SJCRH30 (cell line): ENCODE measurements around a stretch of chr4.

DNA sequence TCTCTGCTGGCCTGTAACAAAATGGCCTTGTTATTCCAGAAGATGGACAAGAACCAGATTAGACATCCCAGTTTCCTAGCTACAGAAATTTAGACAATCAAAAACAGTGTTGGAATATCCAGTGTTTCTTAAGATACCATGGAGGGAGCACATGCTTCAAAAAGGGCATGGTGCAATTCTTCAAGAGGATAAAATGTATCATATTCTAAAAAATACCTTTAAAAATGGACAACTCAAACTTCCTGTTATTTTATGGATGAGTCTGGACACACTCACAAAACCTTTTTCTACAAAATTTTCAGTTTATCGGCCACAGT, 294.4 kb downstream of the FBXO8 start:
- RAMPAGE, long total RNA, result no peak

GRCh38 chr4:175992749-175993185, 72.9 kb upstream of the WDR17 start:
- RAMPAGE, long total RNA, result no peak

DNA sequence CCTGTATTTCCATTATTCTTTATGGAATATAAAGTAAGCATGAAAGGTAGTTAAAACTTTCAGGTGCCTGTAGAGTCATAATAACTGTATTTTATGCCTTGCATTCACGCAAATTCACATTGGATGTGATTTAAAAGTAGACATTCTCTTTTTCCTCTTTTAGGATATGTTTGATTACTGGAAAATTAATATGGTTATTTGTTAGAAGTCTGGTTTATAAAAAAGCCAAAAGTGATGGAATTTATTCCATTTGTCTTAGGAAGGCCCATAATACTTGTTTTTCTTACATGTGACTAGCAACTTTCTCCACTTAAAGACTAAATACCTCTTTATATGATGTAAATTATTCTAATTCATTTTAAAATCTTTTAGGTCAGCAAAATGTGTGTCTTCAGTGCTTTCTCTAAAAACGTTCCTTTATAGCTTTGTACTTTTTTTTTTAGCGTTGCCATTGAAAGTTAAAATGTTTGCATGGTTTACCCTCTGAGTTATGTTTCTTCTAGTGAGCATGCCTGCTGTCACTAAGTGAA, 8.9 kb downstream of the SPCS3 start:
- RAMPAGE, long total RNA, result no peak

DNA sequence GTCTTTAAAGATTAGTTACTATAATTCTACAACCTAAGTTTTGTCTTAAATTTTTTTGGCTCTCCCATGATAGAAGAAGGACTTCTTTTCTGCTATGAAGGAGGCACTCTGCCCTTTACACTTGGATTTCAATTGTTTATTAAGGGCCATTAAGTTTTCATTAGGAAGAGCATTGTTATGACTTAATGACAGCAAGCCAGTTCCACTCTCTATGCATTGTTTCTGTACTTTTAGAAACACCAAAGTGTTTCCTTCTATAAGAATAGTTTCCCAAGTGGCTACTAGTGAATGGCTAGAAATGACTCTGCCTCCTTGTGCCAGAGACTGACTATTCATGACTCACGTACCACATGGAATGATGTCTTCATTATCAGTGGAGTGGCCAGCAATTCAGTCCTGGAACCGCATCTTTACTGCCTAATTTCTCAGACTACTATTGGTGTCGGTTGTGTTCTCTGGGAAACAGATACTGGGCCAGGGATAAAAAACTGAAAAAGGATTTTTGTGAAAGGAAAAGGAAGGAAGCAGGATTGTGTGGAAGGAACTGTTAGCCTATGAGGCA, 218.4 kb downstream of the SPCS3 start:
- RAMPAGE, long total RNA, result no peak

DNA sequence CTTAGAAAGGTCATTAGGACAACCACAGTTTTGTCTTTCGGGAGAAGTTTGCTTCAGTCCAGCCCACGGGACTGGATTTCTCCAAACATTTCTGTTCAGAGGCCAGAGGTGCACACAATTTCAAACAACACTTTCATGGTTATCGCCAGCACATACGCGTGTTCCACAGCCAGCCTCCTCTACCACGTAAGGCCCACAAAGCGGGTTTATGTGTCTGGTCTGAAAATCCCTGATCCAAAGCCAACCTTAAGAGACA, 65.9 kb downstream of the VEGFC start:
- RAMPAGE, long total RNA, result no peak

DNA sequence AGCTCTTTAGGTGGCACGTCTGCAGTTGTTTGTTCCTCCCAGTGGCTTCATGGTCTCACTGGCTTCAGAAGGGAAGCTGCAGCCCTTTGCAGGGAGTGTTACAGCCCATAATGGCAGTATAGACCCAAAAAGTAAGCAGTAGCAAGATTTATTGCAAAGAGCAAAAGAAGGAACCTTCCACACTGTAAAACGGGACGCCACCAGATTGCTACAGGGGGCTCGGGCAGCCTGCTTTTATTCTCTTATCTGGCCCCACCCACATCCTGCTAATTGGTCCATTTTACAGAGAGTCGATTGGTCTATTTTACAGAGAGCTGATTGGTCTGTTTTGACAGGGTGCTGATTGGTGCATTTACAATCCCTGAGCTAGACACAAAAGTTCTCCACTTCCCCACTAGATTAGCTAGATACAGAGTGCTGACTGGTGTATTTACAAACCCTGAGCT, 164.1 kb upstream of the AGA start:
- RAMPAGE, long total RNA, result no peak

DNA sequence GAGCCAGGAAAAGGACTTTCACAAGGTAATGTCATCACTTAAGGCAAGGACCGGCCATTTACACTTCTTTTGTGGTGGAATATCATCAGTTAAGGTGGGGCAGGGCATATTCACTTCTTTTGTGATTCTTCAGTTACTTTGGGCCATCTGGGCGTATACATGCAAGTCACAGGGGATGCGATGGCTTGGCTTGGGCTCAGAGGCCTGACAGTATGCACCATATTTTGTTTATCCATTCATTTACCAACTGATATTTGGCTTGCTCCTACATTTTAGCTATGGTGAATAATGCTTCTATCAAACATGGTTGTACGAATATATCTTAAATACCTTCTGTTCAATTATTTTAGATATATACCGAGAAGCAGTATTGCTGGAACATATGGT, 1728.1 kb upstream of the AGA start:
- RAMPAGE, long total RNA, result no peak

DNA sequence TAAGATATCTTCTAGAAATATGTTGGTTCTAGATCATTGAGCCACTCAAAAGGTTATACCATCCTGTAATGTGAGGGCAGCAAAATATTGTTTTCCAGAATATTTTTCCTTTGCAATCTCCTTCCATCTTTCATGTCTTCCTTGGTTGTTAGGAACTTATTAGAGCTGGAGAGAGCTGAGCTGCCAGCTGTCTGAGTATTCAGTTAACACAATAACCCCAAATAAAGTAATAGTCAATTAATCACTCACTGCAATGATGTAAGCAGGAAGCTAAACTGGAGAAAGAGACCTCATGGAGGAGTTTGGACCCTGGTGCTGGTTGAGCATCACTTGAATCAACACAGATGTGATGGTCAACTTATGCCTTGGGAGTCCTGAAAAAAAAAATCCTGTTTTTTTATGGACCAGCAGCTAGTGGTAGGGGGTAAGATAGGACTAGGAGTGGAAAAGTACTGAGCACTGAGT, 2089.3 kb upstream of the TENM3 start:
- RAMPAGE, long total RNA, result no peak

GRCh38 chr4:180826999-180827472, 1416.2 kb upstream of the TENM3 start:
- RAMPAGE, long total RNA, result no peak

- RAMPAGE, long total RNA, result no peak
These were observed 98.5 kb upstream of the TENM3 start for GRCh38 chr4:182144626-182145090.

DNA sequence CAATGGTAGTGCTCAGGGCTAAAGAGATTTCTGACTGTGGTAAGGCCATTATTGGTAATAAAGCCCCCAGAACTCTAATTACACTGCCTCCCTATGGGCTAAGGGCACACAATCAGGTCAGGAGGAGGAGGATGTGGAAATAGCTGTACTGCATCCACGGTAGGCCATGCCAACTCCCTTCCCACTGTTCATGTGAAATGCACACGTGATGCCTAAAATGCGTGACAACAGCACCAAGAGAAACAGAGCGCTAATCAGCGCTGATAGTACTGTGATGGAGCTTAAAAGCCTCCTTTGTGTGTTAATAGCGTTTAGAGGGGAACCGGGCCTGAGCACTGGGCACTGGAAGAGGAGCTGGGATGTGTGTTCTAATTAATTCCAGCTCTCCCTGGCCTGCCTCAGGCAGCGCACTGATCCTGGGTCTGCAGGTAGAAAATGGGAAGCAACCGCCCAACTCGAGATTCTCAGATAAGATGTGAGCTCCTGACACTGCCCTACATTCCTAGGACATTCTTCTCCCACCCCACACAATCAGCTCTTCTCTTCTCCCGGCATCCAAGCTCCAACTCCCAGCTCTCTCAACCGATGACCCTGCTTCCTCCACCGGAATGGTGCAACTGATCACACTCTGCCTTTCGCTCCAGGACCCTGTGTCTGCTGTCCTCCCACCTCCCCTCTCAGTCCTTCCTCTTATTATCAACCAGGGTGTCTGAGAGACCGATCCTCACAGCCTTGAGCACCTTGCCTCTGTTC, 12.8 kb downstream of the DCTD start:
- RAMPAGE, long total RNA, result no peak

DNA sequence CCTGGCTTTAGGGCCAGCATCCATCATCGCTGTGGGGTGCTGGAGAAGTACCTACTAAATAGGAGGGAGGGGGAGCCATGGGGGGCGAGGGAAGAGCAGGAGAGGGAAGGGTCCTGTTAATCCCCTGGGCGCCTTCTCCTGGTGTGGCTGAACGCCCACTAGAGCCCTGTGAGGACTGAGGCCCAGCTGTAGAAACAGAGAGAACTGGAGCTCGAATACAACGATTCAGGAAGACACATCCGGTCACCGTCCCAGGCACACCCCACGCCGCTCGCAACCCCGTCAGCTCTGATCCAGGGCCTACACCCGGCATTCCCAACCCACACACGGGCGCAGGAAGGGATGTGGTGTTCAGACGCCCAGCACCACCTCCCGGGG, 525 bp downstream of the DCTD start:
- RAMPAGE, long total RNA, result no peak

DNA sequence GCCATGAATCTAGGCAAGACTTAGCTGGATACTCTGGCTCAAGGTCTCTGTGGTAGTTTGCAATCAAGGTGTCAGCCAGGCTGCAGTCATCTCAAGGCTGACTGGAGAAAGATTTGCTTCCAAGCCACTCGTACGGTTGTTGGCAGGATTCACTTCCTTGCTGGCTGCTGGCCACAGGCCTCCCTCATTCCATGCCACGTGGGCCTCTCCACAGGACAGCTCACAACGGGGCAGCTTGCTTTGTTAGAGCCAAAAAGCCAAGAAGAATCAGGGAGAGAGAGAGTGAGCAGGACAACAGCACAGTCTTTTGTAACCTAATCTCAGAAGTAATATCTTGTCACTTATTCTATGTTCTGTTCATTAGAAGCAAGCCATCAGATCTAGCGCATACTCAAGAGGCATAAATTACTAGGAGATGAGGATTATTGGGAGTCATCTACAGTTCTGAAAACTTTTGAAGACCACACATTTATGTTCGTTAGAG, 101.5 kb downstream of the WWC2 start:
- RAMPAGE, long total RNA, result no peak

GRCh38 chr4:183587962-183588707, 70.8 kb downstream of the RWDD4 start:
- RAMPAGE, long total RNA, result no peak

GRCh38 chr4:183897952-183898816, 6.9 kb upstream of the STOX2 start:
- RAMPAGE, long total RNA, result no peak

GRCh38 chr4:184333421-184333885, 115.8 kb upstream of the ENPP6 start:
- RAMPAGE, long total RNA, result no peak

GRCh38 chr4:184383446-184383650, 91.0 kb downstream of the IRF2 start:
- RAMPAGE, long total RNA, result no peak

DNA sequence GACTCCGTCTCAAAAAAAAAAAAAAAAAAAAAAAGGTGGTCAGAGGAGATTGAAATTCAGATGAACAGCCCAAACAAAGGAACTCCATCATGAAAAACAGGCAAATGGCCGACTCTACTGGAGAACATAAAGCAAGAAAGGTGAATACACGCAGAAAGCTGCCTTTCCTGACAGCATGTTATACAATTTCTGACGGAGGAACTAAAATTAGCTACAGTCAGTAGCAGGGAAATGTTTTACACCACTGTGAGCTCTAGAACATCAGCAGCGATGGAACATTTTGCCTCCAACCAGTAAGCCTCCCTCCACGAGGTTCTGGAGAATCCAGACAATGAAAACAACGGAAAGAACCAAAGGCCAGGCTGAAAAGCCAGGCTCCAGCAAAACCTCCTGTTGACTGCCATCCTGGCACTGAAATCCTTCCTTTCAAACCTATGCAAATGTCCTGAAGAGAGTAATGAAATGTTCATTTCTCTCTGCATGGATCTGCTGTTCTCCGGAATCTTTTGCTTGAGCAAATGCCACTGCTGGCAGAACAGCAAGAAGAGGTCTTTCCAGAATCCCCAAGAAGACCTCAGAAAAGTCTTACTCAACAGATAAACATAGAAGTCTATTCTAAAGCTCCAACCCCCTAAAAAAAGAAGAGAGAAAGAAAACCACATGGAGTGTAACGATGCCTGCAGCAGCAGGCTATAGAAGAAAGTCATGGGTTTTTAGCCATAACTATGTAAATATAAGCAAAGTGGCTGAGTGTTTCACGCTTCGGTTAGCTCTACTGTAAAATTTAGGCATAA, 78.8 kb downstream of the IRF2 start:
- RAMPAGE, long total RNA, result no peak

- RAMPAGE, long total RNA, result no peak
These were observed 78.1 kb downstream of the IRF2 start for GRCh38 chr4:184396196-184396705.

DNA sequence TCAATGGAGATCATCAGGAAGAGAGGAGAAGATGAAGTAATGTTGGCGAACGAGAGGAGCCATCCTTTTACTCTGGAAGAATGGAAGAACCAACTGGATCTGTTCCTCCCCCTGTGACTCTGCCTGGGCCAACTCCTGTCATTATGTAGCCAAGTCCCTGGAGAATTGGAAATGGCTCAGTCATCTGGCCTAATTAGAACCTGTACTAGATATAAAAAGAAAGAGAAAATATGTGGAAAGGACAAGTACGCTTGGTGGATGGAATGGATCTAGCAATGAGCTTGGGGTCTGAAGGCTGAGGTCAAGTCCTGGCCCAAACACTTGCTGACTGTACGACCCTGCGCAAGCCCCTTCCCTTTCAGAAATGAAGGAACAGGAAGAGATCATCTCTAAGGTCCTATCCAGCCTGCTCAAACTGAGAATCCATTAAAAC, 76.5 kb downstream of the IRF2 start:
- RAMPAGE, long total RNA, result no peak